Kidney (tissue), 2 donors: ENCODE measurements around a stretch of chr7.

DNA sequence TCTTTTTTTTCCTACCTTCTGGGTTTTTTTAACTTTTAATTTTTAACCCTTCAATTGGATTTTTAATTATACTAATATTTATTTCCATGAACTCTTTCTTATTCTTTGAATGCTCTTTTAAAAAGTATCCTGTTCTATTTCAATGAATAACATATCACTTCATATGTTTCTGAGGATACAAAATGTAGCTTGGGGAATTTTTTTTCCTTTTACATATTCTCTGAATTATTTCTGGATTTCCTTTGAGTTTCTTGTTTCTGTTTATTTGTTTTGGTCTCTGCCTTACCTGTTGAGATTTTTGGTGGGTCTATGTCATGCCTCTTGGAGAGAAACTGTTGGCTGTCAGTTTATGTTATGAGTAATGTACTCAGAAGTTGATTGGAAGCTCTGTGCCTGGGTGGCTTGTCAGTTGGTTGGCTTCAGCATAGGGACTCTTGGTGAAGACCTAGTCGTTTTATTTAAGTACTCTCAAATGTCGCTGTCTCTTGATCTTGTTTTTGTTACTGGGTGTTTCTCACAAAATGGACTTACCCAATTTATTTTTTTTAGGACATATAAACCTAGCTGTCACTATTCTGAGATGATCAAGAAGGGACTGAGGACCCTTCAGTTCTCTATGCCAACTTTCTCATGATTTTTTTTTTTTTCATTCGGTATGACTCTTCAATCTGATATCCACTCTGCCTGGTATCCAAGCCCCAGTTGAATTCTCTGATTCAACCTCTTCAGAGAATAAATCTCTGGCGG lies 132.5 kb downstream of the CDK14 start:
- PRO-cap: no peak
- RRBS: no CpG with 5 or more reads among the region's 4 CpGs

- PRO-cap: unidirectional peak, plus-strand start at chr7:91082338
- RRBS: no CpG with 5 or more reads among the region's 3 CpGs
Measured at GRCh38 chr7:91082135-91082436, 182.1 kb upstream of the FZD1 start.

DNA sequence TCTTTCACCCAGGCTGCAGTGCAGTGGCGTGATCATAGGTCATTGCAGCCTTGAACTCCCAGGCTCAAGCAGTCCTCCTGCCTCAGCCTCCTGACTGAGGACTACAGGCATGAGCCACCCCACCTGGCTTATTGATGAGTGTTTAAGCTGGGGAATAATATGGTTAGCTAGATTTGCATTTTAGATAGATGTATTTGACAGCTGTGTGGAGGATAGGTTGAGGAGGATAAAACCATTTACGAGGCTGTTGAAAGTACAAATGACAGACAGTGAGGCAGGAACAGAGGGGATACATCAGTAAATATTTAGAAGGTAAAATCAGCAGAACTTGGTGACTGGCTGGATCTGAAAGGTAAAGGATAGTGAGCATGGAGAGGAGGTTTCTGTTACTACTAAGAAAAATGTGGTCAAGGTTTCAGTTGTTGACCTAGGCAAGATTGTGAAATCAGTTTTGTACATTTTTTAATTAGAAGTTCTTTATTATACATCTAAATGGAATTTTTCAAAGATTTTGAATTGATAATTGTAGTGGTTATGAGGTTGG lies 12.3 kb downstream of the AKAP9 start:
- PRO-cap: no peak
- RRBS: no CpG with 5 or more reads among the region's 2 CpGs

DNA sequence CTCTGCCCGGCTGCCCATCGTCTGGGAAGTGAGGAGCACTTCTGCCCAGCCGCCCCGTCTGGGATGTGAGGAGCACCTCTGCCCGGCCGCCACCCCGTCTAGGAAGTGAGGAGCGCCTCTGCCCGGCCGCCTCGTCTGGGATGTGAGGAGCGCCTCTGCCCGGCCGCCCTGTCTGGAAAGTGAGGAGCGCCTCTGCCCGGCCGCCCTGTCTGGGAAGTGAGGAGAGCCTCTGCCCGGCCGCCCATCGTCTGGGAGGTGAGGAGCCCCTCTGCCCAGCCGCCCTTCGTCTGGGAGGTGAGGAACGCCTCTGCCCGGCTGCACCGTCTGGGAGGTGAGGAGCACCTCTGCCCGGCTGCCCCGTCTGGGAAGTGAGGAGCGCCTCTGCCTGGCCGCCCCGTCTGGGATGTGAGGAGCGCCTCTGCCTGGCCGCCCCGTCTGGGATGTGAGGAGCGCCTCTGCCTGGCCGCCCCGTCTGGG lies 86.6 kb downstream of the AKAP9 start:
- PRO-cap: no peak
- RRBS: no CpG with 5 or more reads among the region's 36 CpGs

- PRO-cap: no peak
- RRBS: no CpG with 5 or more reads among the region's 6 CpGs
Measured at GRCh38 chr7:92234217-92235037, 11.3 kb downstream of the KRIT1 start.

DNA sequence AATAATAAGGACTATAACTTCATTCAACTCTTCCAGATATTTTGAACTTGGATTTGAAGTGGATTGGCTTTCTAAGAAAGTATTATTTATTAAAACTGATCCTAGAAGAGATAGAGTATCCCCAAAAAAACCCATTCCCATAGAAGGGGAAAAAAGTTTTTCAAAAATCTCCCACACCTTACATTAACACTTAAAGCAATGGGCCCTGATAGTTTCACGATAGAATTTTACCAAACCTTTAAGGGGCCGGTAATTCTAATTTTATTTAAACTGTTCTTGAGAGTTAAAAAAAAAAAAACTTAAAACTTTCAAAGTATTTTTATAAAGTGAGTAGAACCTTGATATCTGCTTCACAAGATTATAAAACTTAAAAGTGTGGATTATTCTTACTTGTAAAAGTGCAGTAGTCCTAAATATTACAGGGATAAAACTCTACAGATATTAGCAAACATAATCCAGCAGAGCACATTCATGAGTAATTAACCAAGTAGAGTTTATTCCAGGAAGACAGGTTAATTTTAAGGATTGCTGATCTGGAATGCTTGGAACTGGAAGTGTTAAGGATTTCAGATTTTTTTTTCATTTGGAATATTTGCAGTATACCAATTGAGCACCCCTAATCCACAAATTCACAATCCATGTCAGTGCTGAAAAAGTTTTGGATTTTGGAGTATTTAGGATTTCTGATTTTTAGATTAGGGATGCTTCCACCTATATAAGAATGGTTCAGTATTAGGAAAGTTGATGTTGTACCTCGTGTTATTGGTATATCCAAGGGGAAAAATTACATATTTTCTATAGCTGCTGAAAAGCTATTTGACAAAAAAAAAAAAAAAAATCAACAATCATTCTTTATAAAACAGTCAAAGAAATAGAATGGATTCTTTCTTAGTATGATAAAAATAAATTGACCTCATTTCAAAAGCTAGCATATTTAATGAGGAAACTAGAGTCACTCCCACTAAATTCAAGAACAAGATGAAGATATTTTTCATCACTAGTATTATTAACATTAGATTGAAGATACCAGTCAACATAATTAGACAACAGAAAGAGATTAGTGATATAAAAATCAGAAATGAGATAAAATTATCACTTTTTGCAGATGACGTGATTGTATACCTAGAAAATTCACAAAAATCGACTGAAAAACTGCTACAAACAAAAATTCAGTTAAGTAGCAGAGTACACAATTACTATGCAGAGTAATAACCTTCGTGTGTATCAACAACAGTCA lies 69.2 kb upstream of the GATAD1 start:
- PRO-cap: no peak
- RRBS: no CpG with 5 or more reads among the region's 6 CpGs

GRCh38 chr7:92481166-92481892 lies 3.6 kb upstream of the ERVW-1 start:
- PRO-cap: no peak
- RRBS: no CpG with 5 or more reads among the region's 9 CpGs

- PRO-cap: no peak
- RRBS: no CpG with 5 or more reads among the region's 5 CpGs
Measured at GRCh38 chr7:92557402-92557943, 28.9 kb downstream of the RBM48 start.

DNA sequence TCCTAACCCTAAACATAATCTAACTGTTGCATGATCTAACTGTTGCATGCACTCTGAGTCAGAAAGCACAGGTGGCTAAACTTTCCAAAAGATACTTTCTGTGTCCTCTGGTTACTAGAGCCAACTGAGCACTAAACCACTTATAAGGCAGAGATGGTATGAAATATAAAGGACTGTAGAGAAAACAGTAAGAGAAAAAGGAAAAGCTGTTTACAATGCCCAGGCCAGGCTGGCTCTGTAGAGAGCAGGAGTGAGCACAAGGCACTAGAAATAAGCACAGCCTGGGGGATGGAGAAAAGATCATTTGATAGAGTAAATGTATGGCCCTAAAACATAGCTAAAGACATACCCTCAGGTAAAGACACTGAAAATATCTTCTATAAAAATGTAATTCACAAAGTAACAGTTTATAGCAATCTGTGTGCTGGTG lies 23.2 kb upstream of the FAM133B start:
- PRO-cap: no peak

DNA sequence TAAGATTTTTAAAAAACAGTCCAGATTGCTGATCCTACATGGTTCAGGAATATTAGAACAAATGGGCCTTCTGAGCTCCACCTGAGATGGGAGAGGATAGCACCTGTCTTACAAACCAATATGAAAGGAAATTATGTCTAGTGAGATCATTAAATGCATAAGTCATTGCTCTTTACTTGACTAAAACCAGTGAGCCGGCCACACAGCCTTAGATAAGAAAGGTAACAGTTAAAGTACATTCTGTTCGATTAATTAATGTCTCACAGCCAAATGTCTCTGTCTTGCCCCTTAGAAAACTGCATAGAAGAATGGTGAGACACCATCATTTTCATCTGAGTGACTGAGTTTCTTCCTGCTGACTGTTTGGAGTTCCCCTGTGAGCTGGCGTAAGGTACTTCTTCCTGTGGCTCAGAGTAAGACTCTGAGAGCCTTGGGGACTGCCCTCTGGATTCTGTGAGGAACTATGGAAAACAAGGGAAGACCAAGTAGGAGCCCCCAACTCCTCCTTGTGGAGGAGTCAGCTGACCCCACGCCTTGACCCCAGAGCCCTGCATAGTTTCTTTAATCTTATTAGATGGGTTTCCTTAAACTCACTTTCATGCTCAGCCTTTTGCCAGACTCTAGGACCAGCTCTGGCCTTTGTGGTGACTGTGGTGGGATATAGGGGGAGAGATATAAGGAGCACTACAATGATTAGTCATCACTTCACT lies 51.6 kb upstream of the FAM133B start:
- PRO-cap: no peak
- RRBS: no CpG with 5 or more reads among the region's 4 CpGs

- PRO-cap: bidirectional peak, plus-strand start at chr7:92718176, minus-strand start at chr7:92718121
- RRBS: no CpG with 5 or more reads among the region's 22 CpGs
Measured at GRCh38 chr7:92718023-92719076, 118.0 kb downstream of the CDK6 start.

GRCh38 chr7:92801490-92802123 lies 34.8 kb downstream of the CDK6 start:
- PRO-cap: no peak
- RRBS: no CpG with 5 or more reads among the region's 9 CpGs

DNA sequence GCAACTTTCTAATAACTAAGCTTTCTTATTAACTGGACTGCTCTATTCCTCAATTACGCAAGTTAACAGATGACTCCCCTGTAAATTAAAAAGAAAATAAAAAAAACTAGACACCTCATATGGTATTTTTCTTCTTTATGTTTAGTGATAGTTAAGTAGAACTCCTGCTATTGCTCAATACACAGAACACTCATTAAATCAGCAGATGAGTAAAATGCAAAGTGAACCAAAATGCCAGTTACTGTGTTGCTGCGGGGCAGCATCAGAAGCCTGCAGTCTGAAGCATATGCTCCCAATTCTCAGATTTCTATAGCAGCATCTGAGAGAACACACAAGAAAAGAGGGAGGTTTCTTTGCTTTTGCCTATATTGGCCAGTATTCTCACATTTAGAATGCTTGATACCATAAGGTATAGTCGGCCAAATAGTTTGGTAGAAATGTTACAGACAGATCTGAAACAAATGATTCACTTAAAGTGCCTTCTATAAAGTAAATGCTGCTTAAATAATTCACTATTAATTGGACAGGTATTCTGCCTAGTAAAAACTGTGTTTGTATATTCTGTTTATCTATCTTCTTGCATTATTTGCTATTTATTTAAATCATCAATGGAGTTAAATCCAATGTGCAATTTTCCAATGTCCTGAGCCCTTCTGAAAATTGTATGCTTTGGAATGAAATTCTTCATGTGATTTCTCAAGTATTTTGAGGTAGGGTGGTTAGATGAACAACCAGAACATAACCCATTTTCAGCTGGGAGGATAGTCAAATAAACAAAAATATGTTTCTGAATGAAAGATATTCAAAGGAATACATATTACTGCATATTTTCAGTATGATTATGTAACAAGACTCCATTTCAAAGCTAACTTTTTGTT lies 28.1 kb downstream of the CDK6 start:
- PRO-cap: no peak
- RRBS: no CpG with 5 or more reads among the region's 3 CpGs

- PRO-cap: no peak
- RRBS: no CpG with 5 or more reads among the region's 6 CpGs
Measured at GRCh38 chr7:92809417-92810168, 26.8 kb downstream of the CDK6 start.

DNA sequence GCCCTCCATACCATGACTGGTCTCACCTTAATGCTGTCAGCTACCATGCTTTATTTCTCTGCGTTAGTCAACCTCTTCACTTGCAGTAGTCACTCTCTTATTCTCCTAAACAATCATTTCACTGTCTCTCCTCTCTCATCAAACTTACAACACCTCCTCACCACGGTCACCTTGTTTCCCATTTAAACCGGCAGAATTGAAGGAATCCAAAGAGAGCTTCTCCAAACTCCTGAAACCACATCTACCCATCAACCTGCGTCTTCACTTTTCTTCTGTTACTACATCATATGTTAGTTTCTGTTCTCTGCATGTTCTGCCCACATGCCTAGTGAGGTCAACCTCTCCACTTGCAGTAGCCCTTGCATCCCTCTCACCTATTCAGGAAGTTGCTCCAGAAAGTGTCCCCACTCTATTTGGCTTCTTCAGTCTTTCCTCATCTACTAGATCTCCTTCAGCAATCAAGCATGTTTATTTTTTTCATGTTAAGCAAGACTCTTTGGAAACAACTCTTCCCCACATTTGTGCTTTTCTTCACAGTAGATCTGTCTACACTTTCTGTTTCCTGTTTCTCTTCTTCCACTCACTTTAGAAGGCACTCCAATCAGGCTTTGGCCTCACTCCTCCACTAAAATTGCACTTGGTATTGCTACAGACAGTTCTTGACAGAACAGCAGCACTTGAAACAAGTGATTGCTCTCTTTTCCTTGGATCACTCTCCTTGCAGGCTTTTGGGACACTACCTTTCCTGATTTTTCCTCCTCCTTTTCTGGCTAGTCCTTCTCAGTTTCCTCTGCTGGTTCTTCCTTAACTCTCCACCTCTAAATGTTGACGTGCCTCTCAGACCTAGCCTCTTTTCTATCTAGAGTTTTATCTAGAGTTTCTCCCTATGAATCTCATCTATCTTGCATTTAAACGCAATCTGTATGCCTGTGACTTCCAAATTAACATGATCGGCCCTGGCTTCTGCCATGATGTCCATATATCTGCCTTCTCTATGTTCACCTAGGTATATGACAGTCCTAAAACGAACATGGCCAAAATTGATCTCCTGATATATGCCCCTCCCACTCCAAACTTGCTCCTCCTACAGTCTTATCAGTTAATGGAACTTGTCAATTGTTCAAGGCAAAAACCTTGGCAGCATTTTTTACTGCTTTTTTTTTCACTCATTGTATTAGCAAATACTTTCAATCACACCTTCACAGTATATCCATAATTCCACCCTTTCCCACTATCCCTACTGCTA lies 7.3 kb downstream of the SAMD9L start:
- PRO-cap: no peak
- RRBS: no CpG with 5 or more reads among the region's 8 CpGs

DNA sequence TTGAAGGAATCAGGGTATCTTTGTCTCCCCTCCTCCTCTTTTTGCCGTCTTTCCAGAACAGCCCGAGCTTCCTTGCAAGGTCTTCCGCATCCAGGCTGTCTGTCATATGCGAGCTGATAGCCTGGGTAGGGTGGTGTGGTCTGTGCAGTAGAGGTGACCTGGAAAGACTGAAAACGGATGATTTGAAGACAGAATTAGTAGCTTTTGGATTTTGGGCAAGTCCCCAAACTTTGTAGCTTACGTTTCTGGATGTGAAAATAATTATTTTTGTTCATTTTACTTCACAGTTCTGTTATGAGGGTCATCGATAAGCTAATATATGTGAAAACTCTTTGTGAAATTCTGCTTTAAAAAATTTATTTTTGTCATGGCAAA lies 552 bp downstream of the VPS50 start:
- PRO-cap: no peak
- RRBS: no CpG with 5 or more reads among the region's 7 CpGs

DNA sequence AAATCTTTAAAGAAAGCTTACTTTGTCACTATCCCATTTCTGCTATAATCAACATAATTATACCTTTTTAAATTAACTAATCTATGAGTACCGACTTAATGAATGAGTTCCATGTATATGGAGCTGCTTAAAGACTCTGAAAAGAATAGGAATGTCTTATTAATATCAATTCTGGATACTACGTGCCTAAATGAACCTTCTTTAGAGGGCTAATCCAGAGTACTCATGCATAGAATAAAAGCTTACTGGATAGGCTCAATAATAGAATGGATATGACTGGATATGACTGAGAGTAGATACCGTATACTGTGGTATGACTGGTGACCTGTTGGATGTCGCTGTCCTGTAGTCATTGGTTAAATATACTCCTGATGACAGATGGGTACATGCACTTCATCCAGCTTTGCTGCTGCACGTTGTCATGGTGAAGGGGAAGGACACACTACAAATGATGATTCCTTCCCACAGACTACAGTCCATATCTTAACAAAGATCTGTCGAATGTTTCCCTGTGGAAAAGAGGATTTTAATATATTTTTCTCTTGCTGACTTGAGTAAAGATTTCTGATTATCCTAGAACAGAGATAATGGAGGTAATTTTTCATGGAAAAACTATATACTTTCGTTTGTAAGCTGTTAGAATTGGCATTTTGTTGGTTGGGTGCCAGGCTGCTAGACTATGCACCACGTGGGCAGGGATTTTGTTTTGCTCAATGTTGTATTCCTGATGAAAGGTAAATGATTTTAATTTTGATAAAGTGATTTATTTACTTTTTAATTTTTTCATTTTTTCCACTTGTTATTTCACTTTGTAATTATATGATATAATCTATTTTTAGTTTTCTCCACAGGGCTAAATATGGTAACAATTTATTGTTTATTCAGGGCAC lies 97.3 kb downstream of the PPP1R9A start:
- PRO-cap: no peak
- RRBS: no CpG with 5 or more reads among the region's 8 CpGs

- PRO-cap: no peak
- RRBS: no CpG with 5 or more reads among the region's 1 CpG
Measured at GRCh38 chr7:95225775-95226098, 98.6 kb downstream of the PON1 start.

DNA sequence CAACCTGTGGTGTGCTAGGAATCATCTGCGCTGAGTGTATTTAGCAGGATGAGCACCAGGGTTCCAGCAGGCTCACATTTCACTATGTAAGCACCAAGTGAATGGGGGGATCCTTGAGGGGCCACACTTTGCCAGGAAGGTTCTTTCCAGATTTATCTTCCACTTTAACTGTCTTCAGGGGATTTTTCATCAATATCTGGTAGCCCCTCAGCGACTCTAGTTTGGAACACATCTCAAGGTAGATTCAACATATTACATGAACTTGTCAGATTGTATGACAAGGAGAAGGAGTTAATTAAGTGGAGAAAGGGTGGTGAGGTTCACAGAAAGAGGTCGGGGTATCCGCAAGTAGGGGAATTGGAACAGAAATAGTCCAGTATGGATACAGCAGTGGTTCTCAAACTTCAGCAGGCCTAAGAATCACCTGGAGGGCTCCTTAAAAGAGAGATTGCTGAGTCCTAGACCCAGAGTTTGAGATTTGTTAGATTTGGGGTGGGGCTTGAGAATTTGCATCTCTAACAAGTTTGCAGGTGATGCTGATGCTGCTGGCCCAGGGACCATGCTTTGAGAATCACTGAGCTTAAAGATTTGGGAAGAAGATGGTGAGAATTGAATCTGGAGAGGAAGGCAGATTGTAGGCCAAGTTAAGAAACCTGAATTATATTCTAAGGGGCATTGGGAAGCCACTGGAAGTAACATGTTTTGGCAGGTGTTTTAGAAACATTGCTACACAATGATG lies 3.8 kb upstream of the PON3 start:
- PRO-cap: no peak
- RRBS: no CpG with 5 or more reads among the region's 4 CpGs

DNA sequence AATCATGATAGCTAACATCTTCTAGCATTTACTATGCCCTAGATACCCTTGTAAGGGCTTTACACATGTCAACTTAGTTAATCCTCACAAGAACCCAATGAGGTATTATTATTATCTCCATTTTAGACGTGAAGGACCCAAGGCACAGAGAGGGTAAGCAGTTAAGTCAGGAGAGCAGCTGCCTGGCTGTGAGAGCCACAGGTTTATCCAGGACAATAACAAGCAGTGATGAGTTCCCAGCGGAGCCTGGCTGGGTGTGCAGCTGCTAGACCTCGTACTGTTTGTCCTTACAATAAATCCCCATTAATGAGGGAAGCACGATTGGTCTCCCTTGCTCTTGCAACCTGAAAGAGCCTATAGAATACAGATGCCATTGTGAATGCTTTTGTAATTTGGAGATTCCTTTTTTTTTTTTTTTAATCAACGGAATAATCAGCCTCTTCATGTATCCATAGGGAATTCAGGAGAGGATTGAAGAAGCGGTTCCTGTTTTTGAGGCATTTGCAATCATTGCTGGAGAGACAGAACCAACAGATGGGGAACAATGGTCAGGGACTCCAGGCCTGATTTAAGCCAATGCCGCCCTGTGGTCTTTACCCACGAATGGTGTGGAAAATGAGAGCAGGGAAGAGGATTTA lies 12.4 kb upstream of the ASB4 start:
- PRO-cap: no peak
- RRBS: no CpG with 5 or more reads among the region's 8 CpGs